A375 (cell line): ENCODE results near the genes FZD1 and ERVW-1.

DNA sequence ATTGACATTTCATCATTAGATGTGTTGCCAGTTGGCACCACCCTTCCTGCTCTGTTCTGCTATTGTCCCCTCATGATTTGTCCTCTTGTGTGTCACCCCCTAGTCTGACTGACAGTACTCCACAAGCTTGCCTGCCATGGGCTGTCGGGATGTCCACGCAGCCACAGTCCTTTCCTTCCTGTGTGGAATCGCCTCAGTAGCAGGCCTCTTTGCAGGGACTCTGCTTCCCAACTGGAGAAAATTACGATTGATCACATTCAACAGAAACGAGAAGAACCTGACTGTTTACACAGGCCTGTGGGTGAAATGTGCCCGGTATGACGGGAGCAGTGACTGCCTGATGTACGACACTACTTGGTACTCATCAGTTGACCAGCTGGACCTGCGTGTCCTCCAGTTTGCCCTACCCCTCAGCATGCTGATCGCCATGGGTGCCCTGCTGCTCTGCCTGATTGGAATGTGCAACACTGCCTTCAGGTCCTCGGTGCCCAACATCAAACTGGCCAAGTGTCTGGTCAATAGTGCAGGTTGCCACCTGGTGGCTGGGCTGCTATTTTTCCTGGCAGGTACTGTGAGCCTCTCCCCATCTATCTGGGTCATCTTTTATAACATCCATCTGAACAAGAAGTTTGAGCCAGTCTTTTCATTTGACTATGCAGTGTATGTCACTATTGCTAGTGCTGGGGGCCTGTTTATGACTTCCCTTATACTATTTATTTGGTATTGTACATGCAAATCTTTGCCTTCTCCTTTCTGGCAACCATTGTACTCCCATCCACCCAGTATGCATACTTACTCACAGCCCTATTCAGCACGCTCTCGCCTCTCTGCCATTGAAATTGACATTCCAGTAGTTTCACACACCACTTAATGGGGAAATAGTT lies 9.5 kb downstream of the CLDN12 start:
- RAMPAGE, long total RNA: no peak

- RAMPAGE, long total RNA: no peak
Measured at GRCh38 chr7:90597076-90597839, 1.1 kb downstream of the CDK14 start.

DNA sequence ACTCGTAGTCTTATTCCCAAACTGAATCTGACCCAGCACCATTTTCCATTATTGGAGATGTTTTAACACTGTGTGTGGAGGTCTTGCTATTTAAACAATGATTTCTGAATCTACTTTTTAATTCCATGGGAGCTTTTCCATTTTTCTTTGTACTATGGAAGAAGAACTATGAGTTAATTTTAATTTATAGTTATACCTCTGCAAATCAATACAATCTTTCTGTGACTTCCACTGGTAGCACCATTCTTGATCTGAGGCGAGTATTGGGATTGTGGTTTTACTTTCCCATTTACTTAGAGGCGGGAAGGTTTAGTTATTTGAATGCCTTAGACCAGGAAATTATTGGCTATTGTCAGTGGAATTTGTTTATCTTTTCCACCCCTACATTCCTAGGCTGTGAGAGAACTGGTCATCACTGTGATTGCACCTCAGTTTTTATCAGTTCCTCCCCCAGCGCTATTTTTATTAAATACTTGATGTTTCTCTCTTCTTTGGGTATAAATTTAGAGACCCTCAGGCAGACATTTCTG lies 29.8 kb downstream of the CDK14 start:
- RAMPAGE, long total RNA: no peak

- RAMPAGE, long total RNA: no peak
Measured at GRCh38 chr7:90767093-90767399, 170.9 kb downstream of the CDK14 start.

DNA sequence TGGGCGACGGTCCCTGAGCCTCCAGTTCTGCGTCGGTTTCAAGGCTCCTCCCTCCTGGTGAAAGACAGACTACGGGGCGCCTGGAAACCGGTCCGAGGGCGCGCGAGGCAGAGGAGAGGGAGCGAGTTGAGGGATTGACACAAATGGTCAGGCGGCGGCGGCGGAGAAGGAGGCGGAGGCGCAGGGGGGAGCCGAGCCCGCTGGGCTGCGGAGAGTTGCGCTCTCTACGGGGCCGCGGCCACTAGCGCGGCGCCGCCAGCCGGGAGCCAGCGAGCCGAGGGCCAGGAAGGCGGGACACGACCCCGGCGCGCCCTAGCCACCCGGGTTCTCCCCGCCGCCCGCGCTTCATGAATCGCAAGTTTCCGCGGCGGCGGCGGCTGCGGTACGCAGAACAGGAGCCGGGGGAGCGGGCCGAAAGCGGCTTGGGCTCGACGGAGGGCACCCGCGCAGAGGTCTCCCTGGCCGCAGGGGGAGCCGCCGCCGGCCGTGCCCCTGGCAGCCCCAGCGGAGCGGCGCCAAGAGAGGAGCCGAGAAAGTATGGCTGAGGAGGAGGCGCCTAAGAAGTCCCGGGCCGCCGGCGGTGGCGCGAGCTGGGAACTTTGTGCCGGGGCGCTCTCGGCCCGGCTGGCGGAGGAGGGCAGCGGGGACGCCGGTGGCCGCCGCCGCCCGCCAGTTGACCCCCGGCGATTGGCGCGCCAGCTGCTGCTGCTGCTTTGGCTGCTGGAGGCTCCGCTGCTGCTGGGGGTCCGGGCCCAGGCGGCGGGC lies at the start of gene FZD1:
FZD1 (plus strand) TSS at position 90 of the 765 bp plus-strand sequence.
- RAMPAGE, long total RNA: no peak

DNA sequence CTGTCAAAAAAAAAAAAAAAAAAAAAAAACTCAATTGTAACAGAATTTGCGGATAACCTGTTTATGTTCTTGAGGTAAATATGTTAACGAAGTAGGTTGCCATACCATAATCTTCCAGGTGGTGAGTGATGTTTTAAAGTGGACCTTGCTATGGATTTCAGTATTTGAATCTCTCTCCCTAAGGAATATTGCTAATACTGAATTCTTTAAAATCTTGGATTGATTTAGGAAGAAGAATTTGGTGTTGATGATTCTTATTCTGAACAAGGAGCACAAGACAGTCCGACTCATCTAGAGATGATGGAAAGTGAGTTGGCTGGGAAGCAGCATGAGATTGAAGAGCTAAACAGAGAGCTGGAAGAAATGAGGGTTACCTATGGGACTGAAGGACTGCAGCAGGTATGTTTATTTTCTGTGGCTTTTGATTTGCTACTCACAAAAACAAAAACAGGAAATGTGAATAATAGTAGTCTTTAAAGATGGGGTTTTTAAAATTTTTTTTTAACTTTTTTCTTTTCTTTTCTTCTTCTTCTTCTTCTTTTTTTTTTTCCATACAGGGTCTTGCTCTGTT lies 52.1 kb downstream of the AKAP9 start:
- RAMPAGE, long total RNA: no peak

GRCh38 chr7:92000648-92001561 lies 60.2 kb downstream of the AKAP9 start:
- RAMPAGE, long total RNA: no peak

GRCh38 chr7:92006388-92007116 lies 65.9 kb downstream of the AKAP9 start:
- RAMPAGE, long total RNA: no peak

GRCh38 chr7:92142595-92143022 lies 8.3 kb upstream of the CYP51A1 start:
- RAMPAGE, long total RNA: no peak

DNA sequence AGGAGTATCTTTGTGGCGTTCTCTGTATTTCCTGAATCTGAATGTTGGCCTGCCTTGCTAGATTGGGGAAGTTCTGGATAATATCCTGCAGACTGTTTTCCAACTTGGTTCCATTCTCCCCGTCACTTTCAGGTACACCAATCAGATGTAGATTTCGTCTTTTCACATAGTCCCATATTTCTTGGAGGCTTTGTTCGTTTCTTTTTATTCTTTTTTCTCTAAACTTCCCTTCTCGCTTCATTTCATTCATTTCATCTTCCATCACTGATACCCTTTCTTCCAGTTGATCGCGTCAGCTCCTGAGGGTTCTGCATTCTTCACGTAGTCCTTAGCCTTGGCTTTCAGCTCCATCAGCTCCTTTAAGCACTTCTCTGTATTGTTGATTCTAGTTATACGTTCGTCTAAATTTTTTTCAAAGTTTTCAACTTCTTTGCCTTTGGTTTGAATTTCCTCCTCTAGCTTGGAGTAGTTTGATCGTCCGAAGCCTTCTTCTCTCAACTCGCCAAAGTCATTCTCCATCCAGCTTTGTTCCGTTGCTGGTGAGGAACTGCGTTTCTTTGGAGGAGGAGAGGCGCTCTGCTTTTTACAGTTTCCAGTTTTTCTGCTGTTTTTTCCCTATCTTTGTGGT lies 9.4 kb upstream of the LRRD1 start:
- RAMPAGE, long total RNA: no peak

GRCh38 chr7:92364505-92365525 lies 82.5 kb upstream of the GATAD1 start:
- RAMPAGE, long total RNA: no peak

DNA sequence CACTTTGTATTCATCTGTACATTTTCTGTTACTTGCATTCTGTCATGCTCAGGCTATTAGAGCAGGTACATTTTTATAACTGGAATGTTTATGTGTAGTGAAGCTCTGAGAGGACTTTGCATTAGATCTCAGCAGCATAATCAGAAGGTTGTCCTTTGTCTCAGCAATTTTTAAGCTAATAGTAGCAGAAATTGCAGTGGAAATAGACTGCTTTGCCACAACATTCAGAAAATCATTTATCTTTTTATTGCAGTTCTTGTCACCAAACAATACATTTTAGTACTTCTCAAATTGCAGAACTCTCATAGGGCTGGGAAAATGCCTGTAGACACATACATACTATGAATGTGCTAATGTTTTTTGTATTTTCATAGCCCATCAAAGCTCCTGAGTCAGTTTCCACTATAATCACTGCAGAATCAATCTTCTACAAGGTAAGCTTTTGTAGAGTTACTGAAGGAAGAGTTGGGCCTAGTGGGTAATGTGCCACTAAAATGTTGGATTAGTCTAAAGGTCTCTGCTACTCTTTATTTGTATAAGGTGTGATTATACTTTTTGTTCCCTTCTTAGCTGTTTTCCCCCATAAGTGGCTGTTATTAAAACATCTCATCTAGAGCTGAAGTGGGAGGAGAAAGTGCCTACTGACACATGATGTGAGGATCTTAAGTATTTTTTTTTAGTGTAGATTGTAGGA lies 3.2 kb downstream of the GATAD1 start:
- RAMPAGE, long total RNA: no peak

DNA sequence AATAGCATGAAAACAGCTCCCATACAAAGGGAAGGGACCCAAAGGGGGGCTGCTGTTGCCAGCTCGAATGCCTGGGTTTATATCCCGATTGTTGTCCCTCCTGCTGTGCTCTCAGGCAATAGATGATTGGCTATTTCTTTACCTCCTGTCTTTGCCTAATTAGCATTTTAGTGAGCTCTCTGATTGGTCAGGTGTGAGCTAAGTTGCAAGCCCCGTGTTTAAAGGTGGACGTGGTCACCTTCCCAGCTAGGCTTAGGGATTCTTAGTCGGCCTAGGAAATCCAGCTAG lies at the start of gene ERVW-1:
ERVW-1 (minus strand) TSS at position 54 of the 288 bp plus-strand sequence.
- RAMPAGE, long total RNA: no peak

DNA sequence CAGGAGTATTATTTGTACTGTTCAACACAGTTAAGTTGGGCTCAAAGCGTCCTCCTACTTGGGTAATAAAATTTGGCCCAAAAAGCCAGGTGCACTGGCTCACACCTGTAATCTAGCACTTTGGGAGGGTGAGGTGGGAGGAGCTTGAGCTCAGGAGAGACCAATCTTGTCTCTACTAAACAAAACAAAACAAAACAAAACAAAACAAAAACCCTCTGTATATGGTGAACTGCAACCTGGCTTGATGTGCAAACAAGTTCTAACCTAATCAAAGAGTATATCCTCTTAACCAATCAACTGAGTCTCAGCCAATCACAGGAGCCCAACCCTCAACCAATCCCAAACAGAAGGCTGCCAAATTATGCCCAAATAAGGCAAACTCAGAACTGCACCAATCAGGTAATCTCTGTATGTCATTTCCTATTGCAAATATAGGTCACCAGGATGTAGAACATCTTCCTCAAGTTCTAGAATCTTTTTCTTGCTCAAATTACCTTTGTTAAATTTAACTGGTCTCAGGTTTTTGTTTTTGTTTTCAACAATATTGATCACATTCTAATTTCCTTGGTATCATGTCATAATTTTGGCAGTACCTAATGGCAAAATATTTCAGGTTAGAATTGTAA lies 5.3 kb downstream of the FAM133B start:
- RAMPAGE, long total RNA: no peak

DNA sequence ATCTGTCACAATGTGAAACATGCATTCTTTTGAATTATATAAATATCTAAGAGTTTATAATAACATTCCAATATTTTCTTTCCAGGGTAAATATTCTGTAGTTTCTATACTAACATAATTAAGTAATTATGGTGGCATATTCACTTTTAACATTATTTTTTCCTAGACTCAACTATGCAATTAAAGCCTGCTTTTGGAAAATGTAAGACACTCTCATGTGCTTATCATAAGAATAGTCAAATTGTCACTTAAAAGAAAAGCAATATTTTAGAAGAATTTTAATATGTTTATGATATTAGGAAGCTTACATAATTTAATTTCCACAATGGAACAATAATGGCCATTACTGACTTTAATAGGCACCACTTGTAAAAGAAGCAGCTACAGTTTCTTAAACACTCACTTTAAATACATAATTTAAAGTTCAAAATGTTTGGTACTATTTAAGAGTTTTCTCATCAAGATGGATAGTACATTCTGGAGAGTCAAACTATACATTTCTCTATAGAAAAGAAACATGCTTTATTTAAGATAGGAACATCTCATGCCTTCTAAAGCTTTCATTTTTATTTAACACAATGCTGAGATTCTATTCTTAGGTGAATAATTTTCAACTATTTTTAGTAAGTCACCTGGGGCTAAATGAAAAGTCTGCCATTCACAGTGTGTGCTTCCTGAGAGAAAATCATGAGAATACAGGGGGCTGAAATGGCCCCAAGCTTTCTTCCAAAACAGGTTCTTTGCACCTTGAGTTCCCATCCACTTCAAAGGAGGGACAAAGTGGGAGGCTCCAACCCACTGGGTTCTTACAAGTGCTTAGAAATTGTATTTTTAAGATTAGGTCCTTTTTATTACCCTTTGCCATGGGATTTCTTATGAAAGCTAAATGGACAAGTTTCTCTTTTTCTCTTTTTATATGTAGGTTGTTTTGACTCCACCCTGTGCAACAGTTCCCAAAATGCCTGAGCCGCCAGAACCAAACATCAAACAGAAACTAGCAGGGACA lies 21.3 kb upstream of the FAM133B start:
- RAMPAGE, long total RNA: no peak

DNA sequence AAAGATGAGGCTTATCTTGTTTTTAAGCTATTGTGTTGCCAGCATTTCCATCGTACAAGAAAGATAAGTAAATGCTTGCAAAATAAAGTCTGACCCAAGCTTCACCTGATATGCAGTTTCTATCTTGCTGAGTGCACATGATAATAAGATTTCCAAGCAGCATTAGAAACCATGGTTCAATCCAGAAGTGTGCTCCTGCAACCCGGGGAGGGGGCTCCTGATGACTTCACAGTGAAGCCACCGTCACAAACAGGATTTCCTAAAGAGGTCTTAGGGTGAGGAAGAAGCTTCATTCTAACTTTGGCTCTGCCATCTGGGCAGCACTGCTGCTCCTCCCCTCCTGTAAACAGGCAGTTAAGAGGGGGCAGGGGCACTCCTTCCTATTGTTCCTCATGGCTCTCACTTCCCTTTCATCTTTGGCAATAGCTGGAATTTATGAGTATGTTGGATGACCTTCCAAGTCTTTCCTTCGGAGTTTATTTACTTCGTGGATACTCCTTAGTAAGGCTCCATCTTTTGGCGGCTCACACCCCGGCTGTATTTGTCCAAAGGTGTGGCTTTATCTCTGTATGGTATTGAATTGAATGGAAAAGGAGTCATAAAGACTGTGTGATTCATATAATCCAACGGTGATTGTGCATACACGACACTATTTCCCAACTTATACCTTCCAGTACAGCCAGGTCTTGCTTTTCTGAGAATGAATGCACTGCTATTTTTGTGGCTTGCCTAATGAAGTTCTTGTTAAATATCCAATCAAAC lies 55.3 kb upstream of the FAM133B start:
- RAMPAGE, long total RNA: no peak

- RAMPAGE, long total RNA: no peak
Measured at GRCh38 chr7:92780987-92781462, 55.3 kb downstream of the CDK6 start.

GRCh38 chr7:92834714-92834867 lies 1.8 kb downstream of the CDK6 start:
- RAMPAGE, long total RNA: no peak

DNA sequence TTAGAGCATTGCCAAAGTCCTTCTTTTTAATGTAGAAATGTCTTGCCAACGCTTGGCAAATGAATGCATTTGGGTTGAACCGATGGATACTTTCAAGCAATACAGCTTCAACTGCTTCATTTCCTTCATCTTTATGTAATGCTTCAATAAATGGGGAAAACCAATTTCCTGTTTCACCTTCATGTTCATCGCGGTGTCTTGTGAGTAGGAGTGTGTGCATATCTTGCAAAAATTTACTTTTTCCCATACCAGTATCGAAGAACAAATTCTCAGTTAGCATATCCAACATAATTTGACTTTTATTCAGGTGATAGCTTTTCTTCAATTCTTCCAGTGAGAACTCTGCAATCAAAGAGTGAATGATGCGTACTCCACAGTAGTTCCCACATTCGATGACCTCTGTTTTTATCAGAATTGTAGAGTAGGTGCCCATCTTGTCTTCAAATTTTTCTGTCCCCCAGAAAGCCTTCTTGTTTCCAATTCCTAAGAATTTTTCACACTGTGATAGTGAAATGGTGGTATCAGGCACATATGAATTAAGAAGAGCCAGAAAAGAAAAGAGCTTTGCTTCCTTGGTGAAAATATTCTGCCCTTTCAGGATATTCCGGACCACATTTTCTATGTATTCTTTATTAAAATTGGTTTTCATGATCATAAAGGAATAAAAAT lies 14.9 kb downstream of the SAMD9 start:
- RAMPAGE, long total RNA: no peak

DNA sequence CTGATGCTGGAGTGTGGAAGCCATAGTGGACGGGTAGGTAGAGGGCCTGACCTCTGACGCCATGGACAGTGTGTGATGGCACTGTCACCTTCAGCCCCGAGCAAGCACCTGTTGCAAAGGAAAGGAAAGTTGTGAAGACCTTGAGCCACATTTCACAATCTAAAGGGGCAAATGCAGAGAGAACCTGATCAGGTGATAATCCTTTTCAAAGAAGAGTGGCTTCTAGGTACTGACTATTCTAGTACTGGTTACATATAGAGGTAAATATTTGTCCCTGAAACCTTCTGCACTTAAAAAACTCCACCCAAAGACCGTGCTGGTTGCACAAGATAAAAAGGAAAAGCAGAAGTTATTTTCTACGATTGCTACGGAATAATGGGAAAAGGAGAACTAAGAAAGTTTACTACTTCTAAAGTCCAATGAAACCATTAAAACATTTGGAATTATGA lies 6.9 kb downstream of the HEPACAM2 start:
- RAMPAGE, long total RNA: no peak